A375 (cell line): ENCODE results near the genes PECAM1, CEP112 and CACNG1.

- RAMPAGE, long total RNA, result no peak
These were observed at the start of gene PECAM1 for GRCh38 chr17:64389940-64391066. Gene PECAM1 (minus strand): TSS chr17:64390860.

DNA sequence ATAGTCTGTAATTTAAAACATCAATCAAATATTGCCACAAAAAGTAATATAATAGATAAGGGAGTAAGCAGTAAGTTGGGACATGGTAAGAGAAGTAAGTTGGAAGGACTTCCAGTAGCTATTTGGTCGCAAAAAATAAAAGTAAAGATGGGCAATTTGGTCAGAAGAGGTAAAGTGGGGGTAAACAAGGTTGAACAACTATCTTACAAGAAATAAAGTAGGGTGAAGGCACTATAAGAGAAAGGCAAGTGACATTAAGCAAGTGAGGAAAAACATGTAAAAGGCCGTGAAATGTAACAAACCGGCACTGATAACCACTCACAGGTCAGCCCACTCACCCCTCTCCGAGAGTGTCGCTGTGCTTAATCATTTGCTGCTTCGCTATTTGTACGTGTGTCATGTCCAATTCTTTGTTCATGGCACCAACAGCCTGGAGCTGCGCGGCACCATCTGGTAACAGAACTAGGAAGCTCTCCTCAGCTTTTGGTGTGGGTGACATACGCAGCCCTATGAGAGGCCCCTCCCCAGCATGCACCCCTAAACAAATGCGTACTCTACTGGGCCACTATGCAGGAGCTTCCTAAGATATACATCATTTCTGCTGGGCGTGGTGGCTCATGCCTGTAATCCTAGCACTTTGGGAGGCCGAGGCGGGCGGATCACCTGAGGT is 2.2 kb upstream of the PECAM1 start:
- RAMPAGE, long total RNA, result no peak

DNA sequence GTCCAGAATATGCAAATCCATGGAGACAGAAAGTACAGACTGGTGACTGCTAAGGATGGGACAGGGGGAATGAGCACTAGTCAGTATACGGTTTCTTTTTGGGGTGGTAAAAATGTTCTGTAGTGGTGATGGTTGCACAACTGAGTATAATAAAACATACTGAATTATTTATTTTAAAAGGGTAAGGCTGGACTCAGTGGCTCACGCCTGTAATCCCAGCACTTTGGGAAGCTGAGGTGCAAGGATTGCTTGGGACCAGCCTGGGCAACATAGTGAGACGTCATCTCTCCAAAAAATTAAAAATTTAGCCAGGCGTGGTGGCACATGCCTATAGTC is 29.2 kb downstream of the CEP95 start:
- RAMPAGE, long total RNA, result no peak

GRCh38 chr17:64590758-64591243 is 71.3 kb downstream of the SMURF2 start:
- RAMPAGE, long total RNA, result no peak

GRCh38 chr17:64660657-64661758 is 1.1 kb downstream of the SMURF2 start:
- RAMPAGE, long total RNA, result no peak

DNA sequence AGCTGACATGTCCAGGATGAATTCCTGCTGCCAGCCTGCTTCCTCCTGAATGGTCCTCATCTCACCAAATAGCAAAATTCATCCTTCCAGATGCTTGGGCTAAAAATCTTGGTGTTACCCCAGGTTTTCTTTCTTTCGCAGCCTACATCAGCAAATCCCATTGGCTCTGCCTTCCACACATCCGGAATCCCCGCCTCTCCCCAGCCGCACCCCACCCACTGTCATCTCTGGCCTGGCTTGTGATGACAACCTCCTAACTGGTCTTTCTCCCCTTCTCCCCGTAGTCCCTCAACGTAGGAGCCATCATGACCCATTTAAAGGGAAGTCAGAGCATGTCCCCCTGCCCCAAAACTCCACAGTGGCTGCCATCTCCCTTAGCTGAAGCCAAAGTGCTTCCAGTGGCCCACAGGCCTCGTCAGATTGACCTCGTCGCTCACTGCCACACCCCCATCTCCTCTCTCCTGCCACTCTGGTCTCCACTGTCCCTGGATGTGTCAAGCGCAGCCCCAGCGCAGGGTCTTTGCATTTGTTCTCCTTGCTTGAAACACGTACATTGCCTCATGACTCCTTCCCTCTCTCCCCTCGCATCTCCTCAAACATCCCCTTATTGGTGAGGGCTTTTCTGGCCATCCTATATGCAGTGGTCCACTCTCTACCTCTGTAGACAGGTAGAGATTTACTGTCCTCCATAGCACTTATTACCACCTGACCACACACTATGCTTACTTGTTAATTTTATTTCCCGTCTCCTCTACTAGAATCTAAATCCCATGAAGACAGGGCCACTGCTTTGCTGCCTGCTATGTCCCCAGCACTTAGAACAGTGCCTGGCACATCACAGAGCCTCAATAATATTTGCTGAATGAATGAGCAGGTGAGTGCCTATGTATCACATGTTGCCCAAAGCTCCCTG is 116.9 kb downstream of the LRRC37A3 start:
- RAMPAGE, long total RNA, result no peak

DNA sequence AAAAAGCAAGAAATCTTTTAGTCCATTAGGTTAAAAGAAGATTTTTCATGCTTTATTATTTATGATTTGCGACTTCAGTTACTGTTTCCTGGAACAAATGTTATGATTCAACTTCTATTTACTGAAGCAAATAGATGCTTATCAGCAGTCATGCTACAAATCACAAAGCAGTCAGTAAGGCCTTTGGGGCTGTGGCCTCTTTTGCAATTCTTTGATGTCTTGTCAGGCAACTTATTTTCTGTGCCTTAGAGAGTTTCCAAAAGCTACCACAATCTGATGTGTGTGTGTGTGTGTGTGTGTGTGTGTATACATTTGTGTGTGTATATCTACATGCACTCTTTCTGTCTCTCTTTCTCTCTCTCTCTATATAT is 65.9 kb upstream of the LRRC37A3 start:
- RAMPAGE, long total RNA, result no peak

- RAMPAGE, long total RNA, result no peak
These were observed 37.6 kb downstream of the GNA13 start for GRCh38 chr17:65018817-65019362.

DNA sequence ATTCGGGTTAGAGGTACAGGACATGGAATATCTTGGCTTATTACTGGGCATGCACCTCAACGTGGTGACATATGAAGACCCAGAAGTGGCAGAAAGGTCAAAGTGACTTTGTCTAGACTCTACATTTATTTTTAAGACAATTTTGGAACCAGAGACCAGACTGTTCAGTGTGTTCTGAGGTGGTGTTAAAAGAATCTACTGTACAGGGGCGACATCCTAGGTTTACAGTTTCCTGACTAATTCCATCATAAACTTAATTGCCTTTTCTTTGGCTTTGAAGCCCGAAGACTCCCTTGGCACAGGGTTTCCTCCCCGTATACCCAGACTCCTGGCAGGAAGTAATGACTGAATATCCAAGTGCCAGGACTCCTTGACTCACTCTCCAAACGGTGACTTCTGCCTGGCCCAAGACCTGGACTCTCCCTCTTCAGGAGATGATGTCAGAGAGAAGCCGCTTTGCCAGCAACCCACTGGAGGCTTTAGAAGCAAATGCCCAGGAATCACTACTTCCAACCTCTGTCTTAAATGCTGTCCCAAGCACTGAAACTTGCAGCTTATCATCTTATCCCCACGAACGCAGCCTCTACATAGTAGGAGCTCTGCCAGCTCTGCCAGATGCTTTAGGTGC is 146.4 kb downstream of the RGS9 start:
- RAMPAGE, long total RNA, result no peak

- RAMPAGE, long total RNA, result no peak
These were observed 30.0 kb downstream of the AXIN2 start for GRCh38 chr17:65531186-65532013.

DNA sequence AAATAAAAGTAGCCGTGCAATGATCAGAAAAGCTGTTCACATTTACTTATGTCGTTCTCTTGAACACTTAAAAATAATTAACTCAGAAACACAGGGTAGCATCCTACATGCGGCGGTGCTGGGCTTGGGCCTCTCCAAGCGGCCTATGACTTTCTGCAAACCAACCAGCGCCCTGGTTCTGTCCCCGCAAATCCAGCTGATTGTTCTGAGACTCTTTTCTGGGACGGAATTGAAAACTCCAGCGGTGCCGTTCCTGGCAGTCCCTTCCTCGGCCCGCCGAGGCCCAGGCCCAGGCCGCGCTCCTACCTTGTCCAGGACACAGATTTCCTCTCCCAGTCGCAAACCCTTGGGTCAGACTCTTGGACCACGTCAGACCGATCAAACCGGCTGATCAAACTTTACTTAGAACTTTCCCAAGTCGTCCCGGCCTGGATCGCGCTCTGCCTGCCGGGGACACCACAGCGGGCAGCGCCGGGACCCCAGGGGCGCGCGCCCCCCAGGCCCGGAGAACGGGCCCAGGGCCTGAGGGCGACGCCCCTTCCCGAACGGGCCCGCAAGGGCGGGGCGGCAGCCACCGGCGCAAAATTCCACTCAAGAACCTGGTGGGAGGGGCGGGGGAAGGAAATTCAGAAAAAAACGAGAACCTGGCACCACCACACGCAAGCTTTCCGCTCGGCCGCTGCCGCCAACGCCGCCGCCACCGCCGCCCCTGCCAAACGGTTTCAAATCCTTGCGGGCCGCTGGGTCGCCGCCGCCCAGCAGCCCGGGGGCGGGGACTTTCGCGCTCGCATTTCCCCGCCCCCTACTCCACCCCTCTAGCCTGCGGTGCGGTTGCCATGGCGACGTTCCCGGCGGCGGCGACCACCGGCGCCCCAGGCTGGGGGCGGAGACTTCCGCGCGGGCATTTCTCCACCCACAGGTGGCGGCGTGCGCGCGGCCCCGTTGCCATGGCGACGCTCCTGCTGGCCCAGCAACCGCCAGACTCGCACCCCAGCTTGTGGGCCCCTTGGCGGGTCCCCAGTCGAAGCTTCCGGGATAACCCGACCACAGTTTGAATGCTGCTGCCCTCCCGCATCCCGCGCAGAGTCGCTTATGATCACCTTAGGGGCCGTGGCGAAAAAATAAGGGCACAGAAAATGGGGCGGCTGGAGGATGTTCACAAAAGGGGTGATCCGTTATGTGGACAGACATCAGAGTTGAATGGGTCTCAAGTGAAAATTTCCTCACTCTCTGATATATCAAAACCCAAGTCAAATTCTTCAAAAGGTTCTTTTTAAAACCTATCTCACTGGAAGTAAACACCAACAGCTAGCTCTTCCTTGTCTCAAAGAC is at the start of gene CEP112:
Gene CEP112, minus strand, starts transcription at position 781 of the 1,332 bp plus-strand sequence.
- RAMPAGE, long total RNA, result no peak

- RAMPAGE, long total RNA, result no peak
These were observed 46.2 kb downstream of the PRKCA start for GRCh38 chr17:66348606-66349111.

DNA sequence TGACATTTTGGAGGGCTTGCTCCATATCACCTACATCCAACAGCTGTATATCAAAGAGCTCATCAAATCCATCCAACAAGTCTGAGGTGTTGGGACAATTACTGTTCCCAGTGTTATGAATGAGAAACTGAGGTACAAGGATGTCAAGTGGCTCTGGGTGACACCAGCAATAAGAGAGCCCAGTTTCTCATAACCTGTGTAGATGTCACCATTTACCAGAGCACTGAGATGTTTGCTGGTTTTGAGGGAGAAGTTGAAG is 100.0 kb downstream of the PRKCA start:
- RAMPAGE, long total RNA, result no peak

DNA sequence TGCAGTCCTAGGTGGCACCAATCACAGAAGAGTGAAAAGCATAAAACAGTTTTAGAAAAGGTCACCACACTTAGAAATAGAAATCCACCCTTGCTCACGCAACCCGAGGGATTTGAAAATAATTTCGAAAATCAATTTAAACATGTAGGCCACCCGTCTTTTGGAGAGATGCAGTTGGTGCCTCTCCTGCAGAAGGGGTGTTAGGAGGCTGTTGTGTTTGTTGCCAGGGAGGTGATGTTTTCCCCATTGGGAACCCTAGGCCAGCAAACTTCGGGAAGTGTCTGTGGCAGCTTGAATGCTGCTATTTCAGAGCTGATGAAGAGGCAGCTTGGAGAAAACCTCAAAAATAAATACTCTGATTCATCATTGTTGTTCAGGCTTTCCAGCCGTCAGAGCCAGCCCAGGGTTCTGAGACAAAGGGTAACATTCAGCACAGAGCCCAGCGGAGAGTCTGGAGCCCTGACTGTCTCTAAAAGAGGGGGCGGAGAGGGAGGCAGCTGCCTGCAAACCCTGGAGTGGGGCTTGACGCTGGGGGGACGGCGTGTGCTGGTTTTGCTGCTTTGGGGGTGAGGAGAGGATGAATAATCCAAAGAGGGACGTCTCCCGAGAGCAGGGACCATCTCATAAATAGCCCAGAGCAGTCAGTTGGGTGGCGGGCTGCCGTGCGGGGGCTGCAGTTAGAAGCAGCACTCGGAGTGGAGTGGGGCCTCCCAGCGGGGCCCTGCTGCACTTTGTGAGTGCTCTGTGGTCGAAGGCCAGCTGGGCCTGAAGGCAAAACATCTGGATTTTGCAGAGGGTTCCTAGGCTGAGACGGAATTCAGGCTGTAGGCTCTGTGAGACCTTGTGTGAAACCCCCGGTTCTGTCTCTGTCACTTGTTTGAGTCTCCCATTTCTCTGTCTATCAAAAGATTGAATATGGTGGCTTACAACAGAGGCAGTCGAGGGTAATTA is 237.7 kb downstream of the PRKCA start:
- RAMPAGE, long total RNA, result no peak

DNA sequence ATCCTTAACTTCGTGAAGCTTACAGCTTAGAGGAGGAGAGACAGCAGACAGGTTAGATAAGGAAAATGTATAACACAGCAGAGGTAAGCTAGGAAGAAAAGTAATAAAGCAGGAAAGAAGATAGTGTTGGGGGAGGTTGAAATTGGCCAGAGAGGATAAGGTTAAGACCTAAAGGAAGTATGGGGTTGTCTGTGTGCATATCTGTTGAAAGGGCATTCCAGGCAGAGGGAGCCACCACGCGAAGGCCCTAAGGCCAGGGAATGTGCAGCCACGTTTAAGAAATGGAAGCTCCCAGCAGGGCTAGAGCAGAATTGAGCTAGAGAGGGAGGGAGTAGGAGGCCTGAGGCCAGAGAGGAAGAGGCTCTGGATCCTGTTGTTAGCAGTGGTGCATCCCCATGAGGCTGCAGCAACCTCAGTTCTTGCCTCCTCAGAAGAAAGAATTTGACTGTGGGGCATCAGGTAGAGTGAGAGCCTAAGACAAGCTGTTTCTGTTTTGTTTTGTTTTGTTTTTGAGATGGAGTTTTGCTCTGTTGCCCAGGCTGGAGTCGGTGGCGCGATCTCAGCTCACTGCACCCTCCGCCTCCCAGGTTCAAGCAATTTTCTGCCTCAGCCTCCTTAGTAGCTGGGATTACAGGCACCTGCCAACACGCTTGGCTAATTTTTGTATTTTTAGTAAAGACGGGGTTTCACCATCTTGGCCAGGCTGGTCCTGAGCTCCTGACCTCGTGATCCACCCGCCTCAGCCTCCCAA is 58.9 kb upstream of the CACNG5 start:
- RAMPAGE, long total RNA, result no peak

DNA sequence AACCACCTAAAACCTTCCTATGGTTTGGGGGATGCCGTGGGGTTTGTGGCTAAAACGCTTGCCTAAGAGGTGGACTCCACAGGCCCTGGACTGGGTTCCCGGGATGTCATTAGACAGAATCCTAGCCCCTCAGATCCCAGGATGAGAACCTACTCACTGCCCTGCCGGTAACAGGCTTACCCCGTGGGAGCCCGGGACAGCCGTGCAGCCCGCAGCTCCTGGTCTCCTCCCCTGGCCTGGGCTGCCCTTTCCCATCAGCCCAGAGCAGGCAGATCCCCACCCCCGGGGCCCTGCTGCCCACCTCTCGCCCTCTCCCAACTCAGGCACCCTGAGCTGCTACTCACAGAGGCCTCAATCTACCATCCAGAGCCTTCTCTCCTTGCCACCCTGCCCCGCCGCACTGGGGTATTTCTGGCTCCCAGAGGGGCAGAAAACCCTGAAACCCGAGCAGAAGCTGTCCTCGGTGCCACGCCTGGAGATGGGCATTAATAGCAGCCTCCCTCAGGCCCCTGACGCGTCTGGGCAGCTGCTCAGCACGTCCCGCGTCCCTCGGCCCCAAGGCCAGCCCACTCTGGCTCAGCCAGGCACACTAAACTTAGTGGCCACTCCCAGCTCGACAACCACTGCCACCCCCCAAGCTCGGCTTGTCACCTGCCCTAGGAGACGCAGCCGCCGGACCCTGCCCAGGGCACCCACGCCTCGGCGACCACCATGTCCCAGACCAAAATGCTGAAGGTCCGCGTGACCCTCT is at the start of gene CACNG1:
Gene CACNG1, plus strand, starts transcription at position 605 of the 751 bp plus-strand sequence.
- RAMPAGE, long total RNA, result no peak

DNA sequence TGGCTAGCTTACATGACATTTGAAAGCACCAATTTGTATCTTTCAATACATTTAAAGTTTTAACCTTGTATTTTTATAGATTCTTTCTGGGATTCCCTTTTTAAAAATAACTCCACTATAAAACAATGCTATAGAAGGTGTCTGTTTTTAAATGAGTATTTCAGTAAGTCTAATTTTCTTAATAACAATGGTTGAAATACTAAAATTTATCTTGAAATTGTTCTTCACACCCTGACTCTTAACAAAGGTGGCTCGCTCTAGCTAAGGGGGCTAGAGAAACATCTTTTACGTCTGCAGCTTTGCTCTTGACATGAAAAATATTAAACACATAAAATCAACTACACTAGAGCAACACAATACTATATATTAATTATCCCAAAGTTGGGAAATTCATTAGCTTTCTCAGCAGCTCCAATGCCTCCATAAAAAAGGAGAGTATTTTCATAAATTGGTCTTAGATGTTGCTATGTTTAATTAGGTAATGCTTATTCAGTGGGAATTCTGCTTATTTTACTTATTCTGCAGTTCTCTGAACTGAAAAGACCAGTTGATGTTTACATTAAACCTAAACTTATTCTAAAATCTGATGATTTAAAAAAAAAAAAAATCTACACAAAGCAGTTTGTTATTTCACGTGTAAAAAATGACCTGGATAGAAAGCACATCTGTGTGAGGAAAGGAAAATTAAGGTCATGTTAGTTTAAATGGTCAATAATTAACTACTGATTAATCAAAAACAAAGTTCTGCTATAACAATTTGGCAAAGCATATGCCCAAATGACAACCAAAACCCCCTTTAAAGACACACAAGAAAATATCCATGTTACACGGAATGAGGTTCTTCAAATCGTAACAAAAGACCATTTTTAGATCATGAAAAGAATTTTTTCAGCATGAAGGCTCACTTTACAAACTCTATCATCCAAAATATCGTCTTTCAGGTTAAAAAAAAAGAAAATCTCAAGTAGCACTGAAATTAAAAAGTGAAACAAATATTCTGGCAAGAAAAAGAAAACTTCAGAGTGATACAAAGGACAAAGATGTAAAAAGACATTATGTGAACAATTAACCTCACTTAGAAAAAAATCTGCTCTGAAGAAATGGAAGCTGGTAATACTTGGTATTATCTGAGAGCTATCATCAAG is 30.3 kb downstream of the CACNG1 start:
- RAMPAGE, long total RNA, result no peak

DNA sequence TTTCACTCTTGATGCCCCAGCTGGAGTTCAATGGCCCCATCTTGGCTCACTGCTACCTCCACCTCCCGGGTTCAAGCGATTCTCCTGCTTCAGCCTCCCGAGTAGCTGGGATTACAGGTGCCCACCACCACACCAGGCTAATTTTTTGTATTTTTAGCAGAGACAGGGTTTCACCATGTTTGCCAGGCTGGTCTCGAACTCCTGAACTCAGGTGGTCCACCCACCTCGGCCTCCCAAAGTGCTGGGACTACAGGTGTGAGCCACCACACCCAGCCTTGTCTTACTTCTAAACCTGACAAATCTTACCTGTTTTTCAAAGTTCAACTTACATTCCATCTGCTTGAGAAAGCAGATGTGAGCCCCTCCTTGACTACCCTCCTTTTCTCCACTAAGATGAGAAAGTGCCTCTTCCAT is 73.1 kb downstream of the HELZ start:
- RAMPAGE, long total RNA, result no peak

- RAMPAGE, long total RNA, result no peak
These were observed 56.0 kb downstream of the HELZ start for GRCh38 chr17:67188782-67189635.

- RAMPAGE, long total RNA, result no peak
These were observed 15.4 kb upstream of the HELZ start for GRCh38 chr17:67260106-67260994.